Mesenchymal stem cell of adipose (primary cell): ENCODE measurements around the gene GDPD4.

GRCh38 chr11:76772263-76773197 lies 10.6 kb upstream of the TSKU start:
- CAGE, long polyA plus RNA, result no peak

DNA sequence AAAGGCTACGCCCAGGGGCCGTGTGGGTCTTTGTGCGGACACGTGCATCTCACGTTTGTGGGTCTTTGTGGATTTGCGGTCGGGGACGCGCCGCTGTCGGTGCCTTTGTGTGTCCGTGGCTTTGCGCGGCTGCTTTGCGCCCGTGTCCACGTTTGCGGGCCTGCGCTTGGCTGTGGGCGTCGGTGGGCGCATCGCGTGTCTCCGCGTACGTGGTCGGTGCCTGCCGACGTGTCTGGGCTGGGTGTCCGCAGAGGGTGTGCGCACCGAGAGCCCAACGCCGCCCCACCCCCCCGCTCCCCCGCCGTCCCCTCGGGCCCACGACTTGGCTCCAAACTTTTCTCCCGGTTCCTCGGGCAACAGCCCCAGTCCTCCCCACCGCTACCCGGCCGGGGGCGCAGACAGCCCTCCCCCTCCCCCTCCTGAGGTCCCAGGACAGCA lies 483 bp downstream of the TSKU start:
- CAGE, long polyA plus RNA, result no peak

GRCh38 chr11:76785068-76786218 lies 2.3 kb downstream of the TSKU start:
- CAGE, long polyA plus RNA, result no peak

- CAGE, long polyA plus RNA, result no peak
Observed at GRCh38 chr11:76791479-76792370, 8.6 kb downstream of the TSKU start.

DNA sequence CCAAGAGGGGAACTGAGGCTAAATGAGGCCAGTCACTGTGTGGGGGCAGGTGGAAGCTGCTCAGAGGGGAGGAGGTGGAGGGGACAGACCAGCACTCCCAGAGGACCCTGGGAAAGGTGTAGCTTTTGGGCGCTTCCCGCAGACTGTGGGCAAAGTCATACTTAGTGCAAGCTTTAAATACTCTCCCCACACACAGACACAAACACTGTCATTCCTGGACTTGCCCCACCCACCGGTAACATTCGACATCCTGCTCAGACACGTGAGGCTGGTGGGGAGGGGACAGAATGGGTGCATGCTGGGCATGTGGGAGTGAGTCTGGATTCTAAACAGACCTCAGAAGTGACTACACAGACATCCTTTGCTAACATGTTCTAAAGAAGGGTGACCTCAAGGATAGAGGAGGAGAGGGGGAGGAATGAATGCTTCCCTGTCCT lies 22.1 kb downstream of the TSKU start:
- CAGE, long polyA plus RNA, result no peak

GRCh38 chr11:76806878-76807954 lies 24.1 kb downstream of the TSKU start:
- CAGE, long polyA plus RNA, result no peak

DNA sequence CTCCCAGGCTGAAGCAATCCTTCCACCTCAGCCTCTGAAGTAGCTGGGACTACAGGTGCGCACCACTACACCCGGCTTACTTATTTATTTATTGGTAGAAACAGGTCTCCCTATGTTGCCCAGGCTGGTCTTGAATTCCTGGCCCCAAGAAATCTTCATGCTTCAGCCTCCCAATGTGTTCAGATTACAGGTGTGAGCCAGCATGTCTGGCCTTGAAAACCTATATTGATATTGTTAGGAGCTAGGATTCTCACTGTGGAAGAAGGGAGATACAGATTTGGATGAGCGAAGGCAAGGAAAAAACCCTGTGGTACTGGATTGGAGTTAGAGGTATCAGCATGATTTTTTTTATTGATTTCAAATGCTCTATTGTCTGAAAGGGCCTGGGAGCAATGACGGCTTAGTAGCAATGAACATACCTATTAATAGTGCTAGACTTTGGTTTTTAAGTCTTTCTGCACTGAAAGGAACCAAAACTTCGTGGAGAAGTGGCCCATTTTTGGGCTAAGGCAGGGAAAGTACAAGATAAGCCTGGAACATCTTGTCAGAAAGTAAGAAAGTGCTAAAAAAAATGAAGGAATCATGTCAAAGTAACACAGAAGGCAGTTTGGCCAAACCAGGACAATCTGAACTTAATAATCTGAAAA lies 77.8 kb downstream of the ACER3 start:
- CAGE, long polyA plus RNA, result no peak

- CAGE, long polyA plus RNA, result no peak
Observed at GRCh38 chr11:77301380-77301825, at the start of gene GDPD4. Gene GDPD4 (minus strand): TSS chr11:77301686.

- CAGE, long polyA plus RNA, result no peak
Observed at GRCh38 chr11:77700678-77701598, 63.3 kb upstream of the CLNS1A start.

GRCh38 chr11:77819052-77819785 lies 1.3 kb downstream of the RSF1 start:
- CAGE, long polyA plus RNA, result no peak

GRCh38 chr11:77821574-77821884 lies 585 bp downstream of the AAMDC start:
- CAGE, long polyA plus RNA, result no peak

GRCh38 chr11:78082853-78083436 lies 3.3 kb upstream of the NDUFC2 start:
- CAGE, long polyA plus RNA, result no peak

- CAGE, long polyA plus RNA, result no peak
Observed at GRCh38 chr11:78223356-78223925, 34.7 kb downstream of the USP35 start.

DNA sequence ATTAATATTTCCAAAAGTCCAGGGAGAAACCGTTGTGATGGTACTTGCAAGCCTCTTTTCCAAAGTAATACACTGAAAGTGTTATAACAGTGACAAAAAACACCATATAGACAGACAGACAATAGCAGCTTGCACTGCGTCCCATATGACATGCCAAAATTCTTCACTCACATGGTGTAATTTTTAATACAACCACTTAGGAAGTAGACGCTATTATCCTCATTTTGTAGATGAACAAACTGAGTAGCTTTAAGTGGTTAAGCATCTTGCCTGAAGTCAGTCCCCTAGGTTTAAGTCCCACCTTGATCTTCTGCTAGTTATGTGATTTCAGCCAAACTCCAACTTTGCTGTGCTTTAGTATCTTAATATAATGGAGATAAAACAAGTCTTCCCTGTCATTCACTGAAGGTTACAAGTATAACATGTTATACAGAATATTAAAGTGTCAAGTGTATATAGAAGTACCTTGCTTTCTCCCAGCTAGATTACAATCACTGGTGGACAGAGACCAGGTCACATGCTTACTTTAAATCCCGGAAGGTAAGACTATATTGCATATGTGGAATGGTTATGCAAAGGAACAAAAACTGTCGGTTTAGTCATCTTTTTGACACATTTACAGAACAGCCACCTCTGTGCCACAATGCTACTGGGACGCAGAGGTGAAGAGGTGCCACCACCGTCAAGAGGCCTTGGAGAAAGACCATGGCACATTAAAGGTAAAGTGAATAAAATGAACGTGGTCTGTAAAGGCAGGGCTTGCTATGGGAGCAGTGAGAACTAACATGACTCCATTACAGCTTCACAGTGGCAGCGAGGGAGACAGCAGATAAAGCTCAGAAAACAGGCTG lies 103.2 kb downstream of the GAB2 start:
- CAGE, long polyA plus RNA, result no peak

GRCh38 chr11:78370592-78371262 lies 46.9 kb downstream of the GAB2 start:
- CAGE, long polyA plus RNA, result no peak

GRCh38 chr11:78400007-78400600 lies 17.5 kb downstream of the GAB2 start:
- CAGE, long polyA plus RNA, result no peak

GRCh38 chr11:78400832-78401389 lies 16.7 kb downstream of the GAB2 start:
- CAGE, long polyA plus RNA, result no peak

DNA sequence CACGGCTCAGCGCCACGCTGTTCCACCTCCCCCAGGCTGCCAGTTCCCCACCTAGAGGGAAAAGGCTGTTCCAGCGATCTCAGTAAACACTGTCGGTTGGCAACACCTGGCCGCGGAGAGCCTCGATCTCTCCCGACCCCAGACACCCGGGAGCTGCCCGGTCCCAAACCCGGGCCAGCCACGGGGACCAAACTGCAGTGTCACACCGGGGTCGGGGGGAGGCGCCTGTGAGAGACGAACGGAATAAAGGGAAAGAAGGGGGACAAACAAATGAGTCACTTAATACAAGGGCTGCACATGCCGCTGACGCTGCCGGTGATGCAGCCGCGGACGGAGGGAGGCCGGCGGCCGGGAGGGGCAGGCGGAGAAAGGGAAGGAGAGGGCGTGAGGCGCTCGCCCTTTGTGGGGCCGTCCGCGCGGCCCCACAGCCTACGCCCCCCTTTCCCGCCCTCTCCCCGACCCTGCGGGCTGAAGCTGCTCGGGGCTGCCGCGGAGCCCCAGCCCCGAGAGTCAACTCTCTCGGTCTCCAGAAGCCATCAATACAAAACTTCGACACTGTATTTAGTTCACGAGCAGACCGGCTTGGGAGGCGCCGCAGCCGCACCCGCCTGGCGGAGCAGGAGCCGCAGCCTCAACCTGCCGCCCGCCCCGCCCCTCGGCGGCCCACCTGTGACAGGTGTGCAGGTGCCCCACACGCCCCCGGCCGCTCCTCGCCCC lies 653 bp downstream of the GAB2 start:
- CAGE, long polyA plus RNA, result no peak

DNA sequence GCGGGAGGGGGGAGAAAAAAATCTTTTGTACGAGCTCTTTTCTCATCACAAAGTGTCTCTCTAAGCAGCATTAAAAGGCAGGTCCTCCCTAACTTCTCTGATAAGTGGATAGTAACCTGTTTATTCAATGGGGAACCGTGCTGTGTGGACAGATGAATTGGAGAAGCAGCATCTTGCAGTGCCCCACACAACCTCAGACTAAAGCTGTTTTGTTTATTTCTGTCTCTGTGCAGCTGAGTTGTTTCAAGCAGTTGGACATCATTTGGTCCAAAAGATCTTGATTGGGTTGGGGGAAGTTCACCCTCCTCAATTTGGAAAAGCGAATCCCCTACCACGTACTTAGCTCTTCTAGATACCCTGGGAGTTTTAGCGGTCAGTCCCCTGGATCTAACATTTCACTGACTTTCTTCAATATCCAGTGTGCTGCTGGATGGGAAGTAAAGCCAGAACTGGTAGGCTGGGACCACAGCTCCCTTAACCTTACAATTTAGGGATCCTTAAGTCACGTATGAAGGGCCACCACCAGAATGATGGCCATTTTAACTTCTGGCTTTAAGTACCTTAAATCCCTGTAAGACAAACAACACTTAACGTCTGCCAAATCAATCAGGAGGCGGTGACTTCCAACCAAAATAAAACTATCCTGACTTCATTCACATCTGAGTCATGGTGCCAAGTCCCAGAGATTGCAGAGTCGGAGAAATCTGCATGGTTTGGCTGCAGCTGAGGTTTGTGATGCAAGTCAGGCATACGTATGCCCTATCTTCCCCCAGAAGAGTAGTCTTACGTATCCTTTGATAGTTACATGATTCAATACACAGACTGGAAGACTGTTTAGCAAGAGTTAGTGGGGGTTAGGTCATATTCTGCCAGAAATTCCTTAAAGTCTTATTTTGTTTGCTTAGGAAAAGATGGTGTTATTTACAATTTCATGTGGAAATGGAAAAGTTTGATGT lies 1.5 kb upstream of the GAB2 start:
- CAGE, long polyA plus RNA, result no peak

- CAGE, long polyA plus RNA, result no peak
Observed at GRCh38 chr11:78575047-78575716, 518 bp upstream of the NARS2 start.